ENCODE data around the genes CHST10 and IL1R1.

DNA sequence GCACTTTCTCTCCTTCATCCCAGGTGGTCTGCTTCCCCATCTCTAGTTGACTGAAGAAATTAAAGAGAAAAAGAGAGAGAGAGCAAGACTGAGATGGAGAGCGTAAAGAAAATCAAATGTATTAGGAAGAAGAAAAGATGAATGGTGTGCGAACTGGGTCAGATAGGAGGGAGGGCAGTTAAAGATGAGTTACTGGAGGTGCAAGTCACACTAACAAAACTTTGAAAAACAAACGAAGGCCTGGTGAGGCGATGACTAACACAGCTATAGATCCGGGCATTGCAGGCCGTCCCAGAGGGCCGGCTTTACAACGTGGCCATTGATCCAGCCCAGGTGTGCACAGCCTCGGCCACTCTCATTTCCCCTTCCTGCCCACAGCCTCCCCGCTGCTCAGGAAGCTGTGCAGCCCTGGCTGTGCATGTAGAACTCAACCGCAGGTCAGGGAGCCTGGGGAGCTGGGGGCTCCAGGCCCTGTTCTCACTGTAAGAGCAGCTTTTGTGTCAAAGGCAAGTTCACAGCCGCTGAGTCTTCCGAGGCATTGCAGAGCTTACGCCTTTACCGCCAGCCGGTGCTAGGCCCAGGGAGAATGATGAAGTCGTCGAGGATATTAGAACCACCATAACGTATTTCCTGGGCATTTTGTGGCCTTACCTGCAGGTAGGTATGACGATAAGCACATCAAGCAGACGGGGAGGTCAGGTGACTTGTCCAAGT is 87.3 kb downstream of the LONRF2 start:
- RRBS: no CpG with 5 or more reads among the region's 21 CpGs

DNA sequence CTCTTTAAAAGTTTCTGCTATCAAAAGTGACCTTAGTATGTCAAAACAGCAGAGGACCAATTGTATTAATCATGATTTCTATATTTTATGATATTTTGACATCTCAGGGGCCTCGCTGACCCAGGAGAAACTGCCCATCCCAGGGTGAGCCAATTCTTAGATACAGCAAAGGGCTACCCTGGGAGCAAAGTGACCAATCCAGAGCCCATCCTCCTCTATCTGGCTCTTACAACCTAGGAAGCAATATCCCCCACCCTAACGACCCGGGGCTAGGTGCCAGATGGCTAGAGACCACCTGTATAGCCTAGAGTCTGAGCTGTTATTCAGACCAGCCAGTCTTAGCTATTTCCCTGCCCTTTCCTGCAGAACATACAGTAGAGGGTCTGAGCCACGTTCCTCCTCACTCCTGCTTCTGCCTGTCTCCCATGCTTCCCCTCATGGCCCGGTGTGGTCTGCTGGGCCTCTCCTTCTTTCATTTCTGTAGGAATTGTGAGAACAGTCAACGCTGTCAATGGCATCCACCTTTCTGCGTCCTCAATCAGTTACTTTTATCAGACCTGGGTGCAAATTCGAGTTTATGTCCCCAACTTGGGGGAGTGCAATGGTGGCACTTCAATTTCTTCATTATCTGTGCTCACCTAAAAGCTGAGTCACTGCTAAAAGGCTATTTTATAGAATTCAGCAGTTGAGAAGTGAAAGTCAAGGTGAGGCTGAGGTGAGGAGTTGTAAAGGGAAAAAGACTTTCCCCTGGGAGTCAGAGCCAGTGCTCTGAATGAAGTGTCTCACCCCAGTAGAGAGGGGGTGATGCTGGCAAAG is 42.6 kb downstream of the LONRF2 start:
- RRBS: no CpG with 5 or more reads among the region's 8 CpGs

- RRBS: 3% methylated on average over 68 of the region's 109 CpGs
Measured at GRCh38 chr2:100416889-100418114, at the start of gene CHST10. CHST10 (minus strand) TSS chr2:100417668.

- RRBS: no CpG with 5 or more reads among the region's 8 CpGs
Measured at GRCh38 chr2:100822669-100823137, 2.8 kb downstream of the NPAS2 start.

DNA sequence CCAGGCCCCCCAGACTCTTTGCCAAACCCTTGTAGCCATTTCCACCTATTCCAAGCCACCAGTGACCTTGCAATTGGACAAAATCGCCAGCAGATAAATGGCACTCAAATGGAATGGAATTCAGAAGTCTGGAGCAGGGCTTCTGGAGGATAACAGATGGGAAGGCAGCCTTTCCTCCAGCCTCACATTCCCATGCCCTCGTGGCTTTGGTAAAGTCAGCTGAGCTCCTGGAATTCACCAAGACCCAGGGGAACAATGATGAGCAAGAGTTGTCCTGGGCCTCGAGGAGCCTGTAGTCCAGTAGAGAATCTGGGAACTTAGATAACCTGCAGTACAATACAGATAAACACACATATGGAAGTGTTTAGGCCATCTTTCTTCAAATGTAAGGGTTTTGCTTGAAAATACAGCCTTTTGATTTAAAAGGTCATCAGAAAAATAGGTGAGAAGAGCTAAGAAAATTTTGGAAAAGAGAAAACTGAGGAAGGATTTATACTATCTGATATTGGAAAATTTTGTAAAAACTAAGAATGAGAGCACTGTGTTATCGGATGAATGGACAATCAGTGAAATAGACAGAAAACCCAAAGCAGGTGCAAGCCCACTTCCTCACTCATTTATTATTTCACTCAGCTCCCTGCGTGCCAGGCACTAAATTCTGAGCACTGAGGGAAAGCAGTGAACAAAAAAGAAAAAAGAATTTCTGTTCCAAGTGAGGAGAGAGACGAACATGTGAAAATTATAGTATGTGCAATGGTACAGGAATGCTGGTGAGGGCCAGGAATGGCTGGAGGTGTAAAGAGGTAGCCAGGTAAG is 12.9 kb upstream of the RPL31 start:
- RRBS: no CpG with 5 or more reads among the region's 6 CpGs

- RRBS: 70% methylated on average over 5 of the region's 26 CpGs
Measured at GRCh38 chr2:101027917-101028814, 26.1 kb downstream of the RPL31 start.

GRCh38 chr2:101038306-101039099 is 36.4 kb downstream of the RPL31 start:
- RRBS: no CpG with 5 or more reads among the region's 24 CpGs

GRCh38 chr2:101121172-101121501 is 30.0 kb downstream of the TBC1D8 start:
- RRBS: no CpG with 5 or more reads among the region's 5 CpGs

DNA sequence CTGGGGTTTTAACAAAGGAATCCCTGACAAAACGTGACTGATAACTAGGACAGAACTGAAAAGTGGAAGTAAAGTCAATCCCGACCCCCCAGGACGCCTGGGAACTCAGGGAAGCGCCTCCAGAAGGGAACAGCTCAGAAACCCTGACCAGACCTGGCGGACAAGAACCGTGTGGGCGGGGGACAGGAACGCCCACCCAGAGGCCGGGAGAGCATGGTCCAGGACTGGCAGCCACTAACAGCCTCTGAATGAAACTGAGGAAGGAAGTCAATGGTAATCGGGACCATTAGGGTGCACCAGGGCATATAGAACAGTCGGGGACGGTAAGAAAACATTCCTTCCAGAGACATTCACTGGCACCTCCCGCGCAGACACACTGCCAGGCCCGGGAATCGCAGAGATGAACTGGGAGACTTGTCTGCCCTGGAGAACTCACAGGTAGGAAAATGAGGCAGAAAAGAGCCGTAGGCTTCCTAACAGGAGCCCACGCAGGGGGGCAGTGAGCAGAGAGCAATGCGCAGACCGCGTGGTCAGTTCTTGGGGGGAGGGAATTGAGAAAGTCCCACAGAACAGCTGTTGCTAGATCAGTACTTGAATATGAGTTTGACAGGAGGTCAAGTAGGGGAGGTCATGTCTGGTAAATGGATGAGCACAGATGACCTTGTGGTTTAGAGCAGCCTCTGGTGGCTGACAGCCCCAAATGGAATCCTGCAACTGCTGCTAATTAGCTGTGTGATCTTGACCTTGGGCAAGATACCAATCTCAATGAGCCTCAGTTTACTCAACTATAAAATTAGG is 1.3 kb upstream of the TBC1D8 start:
- RRBS: no CpG with 5 or more reads among the region's 21 CpGs

GRCh38 chr2:101305547-101306144 is 2.9 kb downstream of the RNF149 start:
- RRBS: no CpG with 5 or more reads among the region's 6 CpGs

DNA sequence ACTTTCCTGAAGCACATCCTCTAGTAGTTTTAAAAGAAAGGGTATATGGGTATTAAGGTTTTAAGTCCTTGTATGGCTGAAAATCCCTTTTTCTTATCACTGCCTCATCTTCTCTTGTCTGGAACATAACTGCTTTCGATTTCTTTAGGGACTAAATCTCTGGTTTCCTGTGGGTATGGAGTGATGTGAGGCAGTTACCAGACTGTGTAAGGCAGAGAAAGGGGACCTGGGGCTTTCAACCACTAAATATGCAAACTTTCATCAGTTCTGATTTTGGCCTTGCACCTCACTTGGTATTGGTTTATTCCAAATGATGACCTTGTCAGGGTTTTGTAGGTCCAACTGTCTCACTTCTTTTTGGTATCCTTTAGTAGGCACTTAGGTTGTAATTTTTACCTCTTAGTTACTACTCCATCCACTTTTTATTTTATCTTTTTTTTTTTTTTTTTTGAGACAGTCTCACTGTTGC is 9.3 kb downstream of the MAP4K4 start:
- RRBS: no CpG with 5 or more reads among the region's 1 CpG

DNA sequence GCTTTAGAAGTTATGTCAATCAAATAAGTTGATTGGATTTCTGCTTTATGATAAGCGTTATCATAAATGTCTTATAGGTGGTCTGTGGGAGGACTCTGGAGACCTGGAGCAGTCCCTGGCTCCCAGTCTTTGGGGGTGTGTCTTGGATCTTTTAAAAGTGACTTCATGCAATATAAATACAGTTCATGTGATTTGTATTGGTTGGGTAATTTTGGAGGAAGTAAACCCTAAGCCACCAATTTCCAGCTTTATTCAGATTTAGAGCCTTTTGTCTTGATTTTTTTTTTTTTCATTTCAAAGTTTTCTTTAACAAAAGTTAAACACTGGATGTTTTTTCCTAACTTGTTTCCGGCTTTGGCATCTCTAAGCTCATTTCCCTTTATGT is 68.8 kb downstream of the MAP4K4 start:
- RRBS: no CpG with 5 or more reads among the region's 2 CpGs

- RRBS: no CpG with 5 or more reads among the region's 5 CpGs
Measured at GRCh38 chr2:101854726-101855446, 136.9 kb upstream of the IL1R2 start.

DNA sequence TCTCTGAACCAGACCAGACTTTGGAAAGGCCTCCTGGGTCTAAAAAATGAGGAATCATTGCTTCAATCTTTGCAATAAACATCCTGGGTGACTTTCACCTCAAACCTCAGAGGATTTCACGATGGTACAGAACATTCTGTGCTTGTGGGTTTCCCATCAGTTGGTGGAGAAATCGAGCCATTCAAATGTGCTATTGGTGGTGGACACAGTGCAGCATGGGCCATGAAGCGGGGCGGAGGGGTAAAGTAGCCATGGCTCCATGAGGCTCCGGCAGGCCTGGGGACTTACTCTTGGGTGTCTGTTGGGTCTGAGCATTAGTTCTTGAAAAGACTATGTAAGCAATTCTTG is 2.0 kb upstream of the IL1R2 start:
- RRBS: no CpG with 5 or more reads among the region's 5 CpGs

- RRBS: no CpG with 5 or more reads among the region's 10 CpGs
Measured at GRCh38 chr2:102021706-102022563, 30.2 kb downstream of the IL1R2 start.

DNA sequence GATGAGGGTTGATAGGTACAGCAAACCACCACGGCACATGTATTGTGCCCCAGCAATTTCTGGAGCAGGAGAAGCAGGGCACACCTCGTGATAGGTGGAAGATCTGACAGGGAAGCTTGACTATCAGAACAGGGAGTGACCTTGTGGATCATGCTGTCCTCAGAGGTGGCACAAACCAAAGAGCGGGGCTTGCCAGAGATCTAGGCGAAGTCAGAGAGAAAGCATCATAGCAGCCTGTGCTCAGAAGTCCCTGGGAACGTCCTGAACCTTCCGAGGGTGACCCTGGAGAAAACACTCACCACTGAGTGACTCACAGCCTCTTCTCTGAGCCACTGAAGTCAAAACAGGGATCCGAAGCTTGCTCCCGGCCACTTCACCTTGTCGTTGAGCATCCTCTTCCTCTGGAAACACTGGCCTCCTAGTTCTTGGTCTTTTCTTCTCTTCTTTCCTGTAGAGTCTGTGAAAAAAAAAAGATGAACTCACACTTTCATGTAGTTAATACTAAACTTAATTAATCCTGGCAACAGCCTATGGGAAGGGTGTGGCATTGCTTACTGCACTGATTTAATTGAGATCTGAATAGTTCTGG is 56.7 kb downstream of the IL1R2 start:
- RRBS: no CpG with 5 or more reads among the region's 9 CpGs

DNA sequence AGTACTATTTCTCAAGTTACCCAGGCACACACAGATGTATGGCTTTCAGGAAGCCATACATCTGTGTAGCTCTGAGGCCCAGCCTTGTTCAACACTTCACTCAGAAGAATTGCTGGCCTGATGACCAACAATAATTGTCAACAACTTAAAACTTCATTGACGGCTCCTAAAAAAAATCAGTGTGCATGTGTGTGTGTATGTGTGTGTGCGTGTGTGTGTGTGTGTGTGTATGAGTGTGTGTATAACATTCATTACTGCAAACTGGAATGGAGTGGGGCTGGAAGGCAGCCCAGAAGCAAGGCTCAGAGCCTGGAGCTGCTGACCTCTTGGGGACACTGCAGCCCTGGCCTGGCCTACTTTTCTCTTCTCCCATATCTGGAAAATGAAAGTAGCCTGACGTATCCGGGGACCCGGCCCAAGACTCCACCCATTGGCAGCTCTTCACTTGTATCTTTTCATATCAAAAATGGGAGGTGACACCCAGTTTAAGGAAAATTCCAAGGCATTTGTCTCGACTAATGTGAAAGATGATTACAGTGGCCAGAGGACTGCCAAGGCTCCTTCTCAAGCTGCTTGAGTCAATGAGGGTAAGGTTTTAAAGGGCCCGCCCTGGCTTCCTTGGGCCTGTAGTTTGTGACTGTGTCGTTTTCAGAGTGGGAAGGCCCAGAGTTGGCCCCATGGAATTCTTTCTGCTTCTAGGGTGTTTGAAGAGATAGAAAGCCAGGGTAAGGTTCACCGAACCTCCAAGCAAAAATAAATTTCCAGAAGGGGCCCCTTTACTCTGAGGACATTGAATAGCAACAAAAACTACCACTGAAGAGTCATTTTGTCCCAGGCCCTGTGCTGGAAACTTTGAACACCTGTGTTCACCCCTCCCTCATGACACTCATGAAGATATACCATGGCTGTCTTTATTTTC is 72.3 kb upstream of the IL1R1 start:
- RRBS: no CpG with 5 or more reads among the region's 9 CpGs

GRCh38 chr2:102140914-102142028 is 1.3 kb upstream of the IL1R1 start:
- RRBS: no CpG with 5 or more reads among the region's 18 CpGs

- RRBS: 8% methylated on average over 29 of the region's 77 CpGs
Measured at GRCh38 chr2:102142590-102143340, at the start of gene IL1R1. IL1R1 (plus strand) TSS chr2:102142746.

GRCh38 chr2:102147869-102148426 is 5.4 kb downstream of the IL1R1 start:
- RRBS: no CpG with 5 or more reads among the region's 4 CpGs

Data from HL-60 (cell line).